ENCODE results near the gene EGR1.

DNA sequence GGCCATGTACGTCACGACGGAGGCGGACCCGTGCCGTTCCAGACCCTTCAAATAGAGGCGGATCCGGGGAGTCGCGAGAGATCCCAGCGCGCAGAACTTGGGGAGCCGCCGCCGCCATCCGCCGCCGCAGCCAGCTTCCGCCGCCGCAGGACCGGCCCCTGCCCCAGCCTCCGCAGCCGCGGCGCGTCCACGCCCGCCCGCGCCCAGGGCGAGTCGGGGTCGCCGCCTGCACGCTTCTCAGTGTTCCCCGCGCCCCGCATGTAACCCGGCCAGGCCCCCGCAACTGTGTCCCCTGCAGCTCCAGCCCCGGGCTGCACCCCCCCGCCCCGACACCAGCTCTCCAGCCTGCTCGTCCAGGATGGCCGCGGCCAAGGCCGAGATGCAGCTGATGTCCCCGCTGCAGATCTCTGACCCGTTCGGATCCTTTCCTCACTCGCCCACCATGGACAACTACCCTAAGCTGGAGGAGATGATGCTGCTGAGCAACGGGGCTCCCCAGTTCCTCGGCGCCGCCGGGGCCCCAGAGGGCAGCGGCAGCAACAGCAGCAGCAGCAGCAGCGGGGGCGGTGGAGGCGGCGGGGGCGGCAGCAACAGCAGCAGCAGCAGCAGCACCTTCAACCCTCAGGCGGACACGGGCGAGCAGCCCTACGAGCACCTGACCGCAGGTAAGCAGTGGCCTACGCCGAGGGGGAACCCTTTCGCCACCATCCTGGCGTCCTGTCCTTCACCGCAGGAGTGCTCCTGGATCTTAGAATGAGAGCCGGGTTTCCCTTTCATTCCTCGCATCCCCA lies at the start of gene EGR1:
TSS of gene EGR1 (plus strand) at position 76 of the 791 bp plus-strand sequence.
- RRBS, result 1% methylated on average over 25 of the region's 75 CpGs

DNA sequence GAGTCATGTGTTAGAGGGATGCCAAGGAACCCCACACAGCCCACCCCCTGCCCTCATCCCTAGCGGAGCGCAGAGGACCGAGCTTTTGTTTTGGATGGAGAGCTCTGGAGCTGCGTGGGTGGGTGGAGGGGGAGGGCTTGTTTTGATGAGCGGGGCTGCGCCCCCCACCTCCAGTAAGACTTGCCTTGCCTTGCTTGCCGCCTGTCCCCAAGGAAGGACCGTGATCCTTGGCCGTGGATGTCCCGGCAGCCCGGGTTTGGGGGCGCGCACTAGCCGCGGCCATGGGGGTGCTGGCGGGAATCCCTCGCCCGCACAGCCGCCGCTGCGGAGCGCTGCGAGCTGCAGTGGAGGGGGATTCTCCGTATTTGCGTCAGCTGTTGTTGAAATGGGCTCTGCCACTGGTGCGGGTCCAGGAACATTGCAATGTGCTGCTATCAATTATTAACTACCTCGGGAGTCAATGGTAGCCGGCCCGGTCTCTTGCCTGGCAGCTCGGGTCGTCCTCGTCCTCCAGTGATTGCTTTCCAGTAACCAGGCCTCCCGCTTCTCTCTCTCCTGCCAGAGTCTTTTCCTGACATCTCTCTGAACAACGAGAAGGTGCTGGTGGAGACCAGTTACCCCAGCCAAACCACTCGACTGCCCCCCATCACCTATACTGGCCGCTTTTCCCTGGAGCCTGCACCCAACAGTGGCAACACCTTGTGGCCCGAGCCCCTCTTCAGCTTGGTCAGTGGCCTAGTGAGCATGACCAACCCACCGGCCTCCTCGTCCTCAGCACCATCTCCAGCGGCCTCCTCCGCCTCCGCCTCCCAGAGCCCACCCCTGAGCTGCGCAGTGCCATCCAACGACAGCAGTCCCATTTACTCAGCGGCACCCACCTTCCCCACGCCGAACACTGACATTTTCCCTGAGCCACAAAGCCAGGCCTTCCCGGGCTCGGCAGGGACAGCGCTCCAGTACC lies 1.2 kb downstream of the EGR1 start:
- RRBS, result no CpG with 5 or more reads among the region's 50 CpGs

GRCh38 chr5:138505584-138506499 lies 37.2 kb downstream of the ETF1 start:
- RRBS, result no CpG with 5 or more reads among the region's 3 CpGs

DNA sequence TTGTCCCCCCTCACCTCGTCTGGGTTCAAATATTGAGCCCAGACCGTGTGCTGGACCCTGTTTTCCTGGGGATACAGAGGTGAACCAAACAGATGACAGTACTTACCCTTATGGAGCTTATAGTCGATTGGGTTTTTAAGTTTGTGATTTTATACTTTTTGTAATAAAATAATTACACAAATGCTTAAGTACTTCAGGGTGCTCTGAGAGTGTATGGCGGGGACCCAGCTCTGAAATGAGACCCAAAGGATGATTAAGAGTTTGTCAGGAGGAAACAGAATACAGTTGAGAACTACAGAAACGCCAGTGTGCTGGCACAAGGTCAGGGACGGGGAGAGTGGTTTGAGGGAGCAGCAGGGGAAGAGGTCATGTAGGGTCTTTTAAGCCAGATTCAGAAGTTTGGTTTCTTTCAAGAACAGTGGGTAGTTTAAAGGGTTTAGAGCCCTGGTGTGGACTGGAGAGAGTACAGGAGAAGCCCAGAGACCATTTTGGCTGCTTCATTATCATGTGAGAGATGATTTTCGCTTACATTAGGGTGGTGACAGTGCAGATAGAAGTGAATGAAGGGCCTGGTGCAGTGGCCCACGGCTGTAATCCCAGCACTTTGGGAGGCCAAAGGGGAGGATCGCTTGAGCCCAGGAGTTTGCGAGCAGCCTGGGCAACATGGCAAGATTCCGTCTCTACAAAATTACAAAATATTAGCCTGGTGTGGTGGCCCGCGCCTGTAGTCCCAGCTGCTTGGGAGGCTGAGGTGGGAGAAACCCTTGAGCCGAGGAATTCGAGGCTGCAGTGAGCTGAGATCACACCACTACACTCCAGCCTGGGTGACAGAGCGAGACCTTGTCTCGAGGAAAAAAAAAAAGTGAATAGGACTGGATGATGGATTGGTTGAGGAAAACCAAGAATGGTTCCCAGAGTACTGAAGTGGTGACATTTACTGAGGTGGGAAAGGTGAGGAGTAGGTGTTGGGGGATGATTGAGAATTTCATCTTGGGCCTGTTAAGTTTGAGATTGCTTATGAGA lies 1.3 kb upstream of the ETF1 start:
- RRBS, result no CpG with 5 or more reads among the region's 17 CpGs

GRCh38 chr5:138666726-138667194 lies 86.5 kb upstream of the CTNNA1 start:
- RRBS, result no CpG with 5 or more reads among the region's 6 CpGs

DNA sequence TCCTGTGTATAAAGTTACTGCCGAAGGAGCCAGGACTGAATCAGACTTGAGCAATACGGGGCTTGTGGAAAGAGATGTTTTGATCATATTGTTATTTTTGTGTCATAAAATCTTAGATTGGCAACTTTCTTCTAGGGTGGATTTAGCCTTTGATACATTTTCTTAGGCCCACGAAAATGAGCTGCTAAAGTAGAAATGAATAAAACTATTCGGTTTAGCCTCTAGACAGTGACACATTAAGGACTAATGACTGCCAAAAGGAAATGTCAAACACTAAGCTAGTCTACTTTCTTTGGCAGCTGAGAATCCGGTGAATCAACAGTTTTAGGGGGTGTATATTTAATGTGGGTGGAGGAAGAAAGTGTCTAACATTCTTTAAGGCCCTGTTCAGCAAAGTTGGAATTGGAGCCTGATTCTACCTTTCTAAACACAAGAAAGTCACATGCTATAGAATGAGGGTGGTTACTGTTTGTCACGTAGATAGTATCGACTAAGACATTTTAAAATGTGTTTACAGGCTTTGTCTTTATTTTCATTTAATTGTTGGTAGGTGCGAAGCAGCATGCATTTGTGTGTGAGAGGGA lies 30.0 kb downstream of the LRRTM2 start:
- RRBS, result no CpG with 5 or more reads among the region's 8 CpGs

GRCh38 chr5:138960120-138960624 lies 85.0 kb upstream of the LRRTM2 start:
- RRBS, result no CpG with 5 or more reads among the region's 4 CpGs

DNA sequence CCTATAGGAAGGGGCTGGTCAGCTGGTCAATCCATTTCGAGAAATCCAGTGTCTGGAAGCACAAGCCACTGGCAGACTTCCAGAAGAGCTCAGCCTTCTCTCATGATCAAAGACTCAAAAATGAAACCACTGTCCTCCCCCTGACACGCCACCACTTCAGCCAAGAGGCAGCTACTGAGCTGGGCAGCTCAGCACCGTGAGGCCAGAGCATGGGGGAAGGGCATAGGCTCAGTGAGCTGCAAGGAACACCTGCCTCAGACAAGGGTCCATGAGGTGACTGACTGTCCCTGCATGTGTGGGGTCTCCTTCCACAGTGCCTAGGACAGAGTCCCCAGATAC lies 100.0 kb upstream of the LRRTM2 start:
- RRBS, result no CpG with 5 or more reads among the region's 3 CpGs

DNA sequence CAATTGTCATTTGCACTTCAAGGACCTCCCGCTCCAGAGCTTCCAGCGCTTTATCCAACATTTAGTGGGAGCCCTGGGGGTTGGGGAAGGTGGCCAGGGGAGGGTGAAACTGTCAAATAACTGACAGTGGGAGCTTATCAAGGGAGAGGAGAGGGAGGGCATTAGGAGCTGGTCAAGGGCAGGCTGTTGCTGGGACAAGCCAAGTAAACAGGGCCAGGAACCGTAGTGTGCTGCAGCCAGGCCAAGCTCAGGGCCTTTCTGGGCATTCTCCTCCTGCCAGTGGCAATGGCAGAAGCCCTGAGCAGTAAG lies 71.4 kb downstream of the SIL1 start:
- RRBS, result no CpG with 5 or more reads among the region's 3 CpGs

DNA sequence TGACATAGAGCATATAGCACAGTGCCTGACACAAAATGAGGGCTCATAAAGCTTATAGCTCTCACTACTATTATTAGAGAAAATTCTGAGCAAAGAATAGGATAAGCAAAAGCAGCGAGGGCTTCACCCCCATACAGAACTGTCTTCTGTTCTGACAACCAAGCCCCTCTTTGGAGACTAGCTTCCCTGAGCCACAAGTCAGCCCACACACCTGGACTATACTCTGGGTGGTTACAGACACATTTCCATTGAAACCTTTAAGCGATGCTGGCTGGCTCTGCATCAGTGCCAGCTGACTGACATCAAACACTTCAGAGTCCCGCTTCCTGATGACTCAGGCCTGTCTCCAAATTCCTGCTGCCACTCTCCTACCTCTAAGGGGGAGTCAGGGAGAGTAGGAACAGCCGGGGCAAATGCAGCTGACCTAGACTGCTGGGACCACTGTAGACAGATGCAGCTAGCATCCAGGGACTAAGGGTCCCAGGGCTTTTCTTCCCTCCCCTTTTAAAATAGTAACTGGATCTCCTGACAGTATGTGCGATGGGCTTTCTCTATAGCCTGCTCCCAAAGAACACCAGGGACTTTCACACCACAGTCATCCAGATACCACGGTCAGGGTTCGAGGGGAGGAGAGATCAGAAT lies 59.4 kb downstream of the SIL1 start:
- RRBS, result no CpG with 5 or more reads among the region's 7 CpGs

DNA sequence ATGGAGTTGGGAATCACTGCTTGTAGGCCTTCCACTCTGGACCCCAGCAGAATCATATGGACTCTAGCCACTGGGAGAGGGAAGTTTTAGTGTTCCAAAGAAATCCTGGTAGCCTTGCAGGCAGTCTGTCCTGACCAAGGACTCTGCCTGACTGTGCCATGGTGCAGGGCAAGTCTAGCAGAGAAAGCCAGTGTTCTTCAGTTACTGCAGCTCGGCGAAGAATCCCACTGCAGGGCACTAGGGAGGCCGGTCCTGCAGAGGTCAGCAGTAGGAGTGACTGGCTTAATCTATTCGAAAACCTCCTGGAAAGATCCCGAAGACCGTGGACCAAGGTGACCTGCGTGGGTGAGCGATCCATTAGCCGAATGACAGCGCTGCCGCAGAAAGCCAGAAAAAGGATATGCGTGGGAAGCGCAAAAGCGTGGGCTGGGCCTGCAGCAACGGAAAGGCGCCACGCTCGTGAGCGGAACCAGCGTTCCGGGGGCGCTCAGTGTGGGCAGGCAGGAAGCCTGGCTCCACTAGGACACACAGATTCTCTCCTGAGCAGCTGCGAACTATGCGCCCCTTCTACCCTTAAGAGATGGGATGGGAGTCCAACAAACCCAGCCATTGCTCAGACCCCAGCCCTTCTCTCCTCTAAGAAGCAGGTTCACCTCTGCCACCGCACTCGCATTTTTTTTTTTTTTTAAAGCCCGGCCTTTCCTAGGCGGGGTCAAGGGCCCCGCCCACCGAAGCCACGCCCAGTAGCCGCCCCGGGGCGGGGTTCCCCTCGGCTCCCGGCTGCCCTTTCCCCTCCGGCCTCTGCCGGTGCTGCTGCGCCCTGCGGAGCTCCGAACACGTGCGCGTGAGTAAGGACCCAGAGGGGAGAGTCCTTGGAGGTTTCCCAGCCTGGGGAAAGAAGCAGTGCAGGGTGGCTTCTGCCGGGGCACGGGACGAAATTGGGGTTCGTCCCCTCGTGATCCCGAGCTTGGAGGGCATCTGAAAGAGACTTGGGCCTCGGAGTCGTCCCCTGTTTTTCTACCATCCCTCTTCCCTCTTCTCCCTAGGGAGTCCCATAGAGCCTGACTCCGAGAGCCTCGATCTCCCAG lies 19.9 kb upstream of the MATR3 start:
- RRBS, result 1% methylated on average over 13 of the region's 54 CpGs

- RRBS, result no CpG with 5 or more reads among the region's 2 CpGs
Observed at GRCh38 chr5:139282491-139282920, 11.0 kb upstream of the MATR3 start.

- RRBS, result no CpG with 5 or more reads among the region's 16 CpGs
Observed at GRCh38 chr5:139295527-139296211, 2.1 kb downstream of the MATR3 start.

GRCh38 chr5:139312891-139313242 lies 19.3 kb downstream of the MATR3 start:
- RRBS, result no CpG with 5 or more reads among the region's 4 CpGs

GRCh38 chr5:139315401-139316288 lies 22.1 kb downstream of the MATR3 start:
- RRBS, result no CpG with 5 or more reads among the region's 4 CpGs

- RRBS, result no CpG with 5 or more reads among the region's 15 CpGs
Observed at GRCh38 chr5:139316289-139316737, 22.8 kb downstream of the MATR3 start.

DNA sequence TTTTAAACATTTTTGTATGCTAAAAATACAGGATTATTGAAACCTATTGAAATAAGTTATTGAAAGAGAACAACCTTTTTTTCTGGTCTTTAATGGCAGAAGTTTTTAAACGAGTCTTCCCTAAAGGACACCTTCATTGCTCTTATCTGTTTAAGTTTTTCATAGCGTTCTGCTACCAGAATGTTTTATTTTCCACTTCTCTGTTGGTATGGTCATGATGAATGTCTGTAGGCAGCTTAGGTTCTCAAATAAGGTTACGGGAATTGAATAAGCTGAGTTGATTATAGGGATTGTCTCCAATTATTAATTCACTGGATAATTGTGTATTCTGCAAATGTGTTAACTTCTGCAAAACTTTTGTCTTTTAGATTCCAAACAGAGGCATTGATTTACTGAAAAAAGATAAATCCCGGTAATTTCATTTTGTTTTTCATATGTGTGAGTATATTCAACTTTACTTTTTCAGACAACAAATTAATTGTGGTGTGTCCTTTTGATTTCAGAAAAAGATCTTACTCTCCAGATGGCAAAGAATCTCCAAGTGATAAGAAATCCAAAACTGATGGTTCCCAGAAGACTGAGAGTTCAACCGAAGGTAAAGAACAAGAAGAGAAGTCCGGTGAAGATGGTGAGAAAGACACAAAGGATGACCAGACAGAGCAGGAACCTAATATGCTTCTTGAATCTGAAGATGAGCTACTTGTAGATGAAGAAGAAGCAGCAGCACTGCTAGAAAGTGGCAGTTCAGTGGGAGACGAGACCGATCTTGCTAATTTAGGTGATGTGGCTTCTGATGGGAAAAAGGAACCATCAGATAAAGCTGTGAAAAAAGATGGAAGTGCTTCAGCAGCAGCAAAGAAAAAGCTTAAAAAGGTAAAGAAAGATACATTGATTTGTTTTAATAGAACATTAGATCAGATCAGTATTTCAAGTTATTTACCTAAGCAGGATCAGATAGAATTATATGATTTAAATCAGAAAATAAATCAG lies 19.3 kb upstream of the PAIP2 start:
- RRBS, result no CpG with 5 or more reads among the region's 8 CpGs

DNA sequence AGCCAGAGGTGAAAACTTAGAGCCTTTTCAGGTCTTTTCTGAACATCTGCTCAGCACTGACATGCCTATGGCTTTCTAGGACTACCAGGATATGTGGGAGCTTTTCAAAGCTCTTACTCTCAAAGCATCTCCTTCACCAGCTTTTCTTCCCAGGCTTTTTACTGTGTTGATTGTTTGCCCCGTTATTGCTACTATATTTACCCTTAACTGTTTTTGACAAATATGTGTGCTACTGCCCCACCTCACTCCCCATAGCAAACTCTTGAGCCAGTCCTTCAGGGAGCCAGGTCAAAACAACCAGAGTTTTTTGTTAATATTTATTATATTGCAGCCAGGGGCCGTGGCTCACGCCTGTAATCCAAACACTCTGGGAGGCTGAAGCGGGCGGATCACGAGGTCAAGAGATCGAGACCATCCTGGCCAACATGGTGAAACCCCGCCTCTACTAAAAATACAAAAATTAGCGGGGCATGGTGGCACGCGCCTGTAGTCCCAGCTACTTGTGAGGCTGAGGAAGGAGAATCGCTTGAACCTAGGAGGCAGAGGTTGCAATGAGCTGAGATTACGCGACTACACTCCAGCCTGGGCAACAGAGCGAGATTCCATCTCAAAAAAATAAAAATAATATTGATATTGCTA lies 15.7 kb downstream of the PAIP2 start:
- RRBS, result no CpG with 5 or more reads among the region's 15 CpGs

DNA sequence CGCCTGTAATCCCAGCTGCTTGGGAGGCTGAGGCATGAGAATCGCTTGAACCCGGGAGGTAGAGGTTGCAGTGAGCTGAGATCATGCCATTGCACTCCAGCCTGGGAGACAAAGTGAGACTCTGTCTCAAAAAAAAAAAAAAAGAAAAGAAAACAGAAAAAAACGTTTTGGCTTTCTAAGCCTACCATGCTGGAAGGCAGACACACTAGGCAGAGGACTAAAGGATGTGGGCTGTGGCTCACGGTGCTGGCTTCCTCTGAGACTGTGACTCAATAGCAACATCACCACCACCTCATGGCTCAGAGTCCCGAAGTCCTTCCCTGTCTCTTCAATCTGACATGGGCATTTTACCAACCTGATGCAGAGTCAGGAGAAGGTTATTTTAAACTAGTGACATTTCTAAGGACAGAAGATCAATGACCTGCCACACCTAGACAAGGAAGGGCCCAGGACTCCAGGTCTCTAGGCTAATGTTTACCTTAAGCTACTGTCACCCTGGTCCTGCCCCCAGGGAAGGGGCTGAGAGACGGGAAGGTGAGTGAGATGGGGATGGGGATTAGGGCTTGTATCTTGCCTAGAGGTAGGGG lies 3.7 kb downstream of the ECSCR start:
- RRBS, result no CpG with 5 or more reads among the region's 7 CpGs

GRCh38 chr5:139550211-139550840 lies 10.8 kb upstream of the UBE2D2 start:
- RRBS, result no CpG with 5 or more reads among the region's 11 CpGs